Natural killer cell (primary cell): ENCODE measurements around a stretch of chr2.

DNA sequence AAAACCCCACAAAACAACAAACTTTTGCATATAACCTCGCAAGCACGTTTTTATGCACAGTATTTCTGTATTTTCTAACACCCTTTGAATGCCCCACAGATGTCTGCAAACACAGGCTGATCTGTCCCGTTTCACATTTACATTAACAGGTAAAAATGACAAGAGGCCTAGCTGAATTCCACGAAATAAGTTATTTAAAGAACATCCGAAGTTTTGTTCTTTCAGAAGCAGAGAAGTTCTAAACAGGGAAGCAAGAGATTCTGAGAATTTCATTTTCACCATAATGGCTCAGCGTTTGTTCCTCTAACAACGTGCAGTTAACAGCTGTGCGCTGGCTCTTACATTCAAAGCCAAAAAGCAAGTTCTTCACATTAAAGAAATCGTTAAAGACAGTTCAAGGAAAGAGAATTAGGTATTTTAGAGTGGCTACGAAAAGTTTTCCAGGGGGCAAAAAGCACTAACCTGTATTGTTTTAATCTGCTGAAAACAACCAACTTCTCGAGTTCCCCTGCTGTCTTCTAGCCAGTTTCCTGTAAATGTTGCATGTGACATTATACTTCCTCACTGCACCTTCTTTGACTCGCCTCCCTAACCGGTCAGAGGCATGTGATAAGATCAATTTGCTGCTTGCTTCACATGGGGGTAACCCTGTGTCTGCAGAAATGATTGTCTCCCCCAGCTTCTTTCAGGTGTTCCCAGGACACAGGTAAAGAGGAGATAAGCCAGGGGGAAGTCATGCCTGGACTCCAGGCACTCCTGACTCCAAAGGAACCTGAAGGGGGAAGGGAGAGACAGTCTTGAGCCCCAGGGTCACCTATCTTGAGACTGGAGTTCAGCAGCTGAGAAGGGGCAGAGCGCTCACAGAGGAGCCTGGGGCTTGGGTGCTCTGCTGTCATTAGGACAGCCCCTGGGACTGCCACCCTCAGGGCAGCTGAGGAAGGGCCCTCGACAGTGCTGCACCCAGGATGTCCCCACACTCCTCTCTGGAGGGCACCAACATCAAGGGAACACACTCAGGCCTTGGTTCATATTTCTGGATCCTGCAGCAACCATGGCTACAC is 36.8 kb upstream of the WIPF1 start:
- PRO-cap = bidirectional peak, plus-strand start at position 612 of the sequence, minus-strand start at position 537 of the sequence

DNA sequence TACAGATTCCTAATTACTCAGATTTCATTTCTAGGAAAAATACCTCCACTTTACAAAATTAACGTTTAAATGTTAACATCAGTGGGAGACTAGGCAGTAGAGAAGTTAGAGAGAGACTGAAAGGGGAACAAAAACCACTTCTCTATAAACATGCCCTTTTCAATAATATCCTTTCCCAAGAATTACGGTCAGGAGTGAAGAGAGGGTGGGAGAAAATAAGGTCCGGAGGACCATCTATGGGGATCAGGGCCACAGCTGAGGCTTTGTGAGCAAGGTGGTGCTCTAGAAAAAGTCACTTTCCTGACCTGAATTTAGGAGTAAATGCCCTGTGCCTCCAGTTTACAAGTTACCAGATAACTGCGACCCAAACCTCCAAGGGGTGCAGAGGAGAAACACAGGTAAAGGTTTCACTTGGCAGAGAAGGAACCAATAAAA is 65.3 kb upstream of the WIPF1 start:
- PRO-cap = no peak

GRCh38 chr2:174667279-174668149 is 69.9 kb upstream of the WIPF1 start:
- PRO-cap = no peak

DNA sequence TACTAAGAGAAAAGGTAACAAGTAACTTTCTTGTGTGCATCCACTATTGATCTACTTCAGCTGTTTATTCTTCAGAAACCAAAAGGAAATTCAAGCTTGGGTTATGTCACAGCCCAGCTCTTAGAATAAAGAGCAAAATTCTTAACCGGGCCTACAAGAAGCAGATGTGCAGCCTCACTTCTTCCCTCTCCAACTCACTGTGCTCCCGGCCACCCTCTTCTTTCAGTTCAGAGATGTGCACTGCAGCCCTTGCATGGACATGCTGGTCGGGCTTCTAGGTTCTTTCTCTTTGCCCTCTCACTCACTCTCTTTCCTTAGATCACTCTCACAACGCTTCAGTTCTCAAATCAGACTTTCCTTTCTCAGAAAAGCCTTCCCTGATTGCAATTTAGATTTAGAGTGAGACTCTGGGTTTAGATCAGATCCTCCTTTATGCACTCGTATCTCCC is 104.1 kb downstream of the CHN1 start:
- PRO-cap = no peak

- PRO-cap = no peak
Measured at GRCh38 chr2:175179919-175180233, 1.6 kb downstream of the ATP5MC3 start.

DNA sequence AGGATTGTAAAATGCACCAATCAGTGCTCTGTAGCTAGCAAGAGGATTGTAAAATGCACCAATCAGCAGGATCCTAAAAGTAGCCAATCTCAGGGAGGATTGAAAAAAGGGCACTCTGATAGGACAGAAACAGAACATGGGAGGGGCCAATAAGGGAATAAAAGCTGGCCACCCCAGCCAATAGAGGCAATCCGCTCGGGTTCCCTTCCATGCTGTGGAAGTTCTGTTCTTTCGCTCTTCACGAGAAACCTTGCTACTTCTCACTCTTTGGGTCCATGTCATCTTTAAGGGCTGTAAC is 144.7 kb downstream of the LNPK start:
- PRO-cap = no peak

GRCh38 chr2:176083240-176083692 is 496 bp downstream of the EVX2 start:
- PRO-cap = no peak

GRCh38 chr2:176088268-176088952 is 4.1 kb upstream of the HOXD13 start:
- PRO-cap = no peak

DNA sequence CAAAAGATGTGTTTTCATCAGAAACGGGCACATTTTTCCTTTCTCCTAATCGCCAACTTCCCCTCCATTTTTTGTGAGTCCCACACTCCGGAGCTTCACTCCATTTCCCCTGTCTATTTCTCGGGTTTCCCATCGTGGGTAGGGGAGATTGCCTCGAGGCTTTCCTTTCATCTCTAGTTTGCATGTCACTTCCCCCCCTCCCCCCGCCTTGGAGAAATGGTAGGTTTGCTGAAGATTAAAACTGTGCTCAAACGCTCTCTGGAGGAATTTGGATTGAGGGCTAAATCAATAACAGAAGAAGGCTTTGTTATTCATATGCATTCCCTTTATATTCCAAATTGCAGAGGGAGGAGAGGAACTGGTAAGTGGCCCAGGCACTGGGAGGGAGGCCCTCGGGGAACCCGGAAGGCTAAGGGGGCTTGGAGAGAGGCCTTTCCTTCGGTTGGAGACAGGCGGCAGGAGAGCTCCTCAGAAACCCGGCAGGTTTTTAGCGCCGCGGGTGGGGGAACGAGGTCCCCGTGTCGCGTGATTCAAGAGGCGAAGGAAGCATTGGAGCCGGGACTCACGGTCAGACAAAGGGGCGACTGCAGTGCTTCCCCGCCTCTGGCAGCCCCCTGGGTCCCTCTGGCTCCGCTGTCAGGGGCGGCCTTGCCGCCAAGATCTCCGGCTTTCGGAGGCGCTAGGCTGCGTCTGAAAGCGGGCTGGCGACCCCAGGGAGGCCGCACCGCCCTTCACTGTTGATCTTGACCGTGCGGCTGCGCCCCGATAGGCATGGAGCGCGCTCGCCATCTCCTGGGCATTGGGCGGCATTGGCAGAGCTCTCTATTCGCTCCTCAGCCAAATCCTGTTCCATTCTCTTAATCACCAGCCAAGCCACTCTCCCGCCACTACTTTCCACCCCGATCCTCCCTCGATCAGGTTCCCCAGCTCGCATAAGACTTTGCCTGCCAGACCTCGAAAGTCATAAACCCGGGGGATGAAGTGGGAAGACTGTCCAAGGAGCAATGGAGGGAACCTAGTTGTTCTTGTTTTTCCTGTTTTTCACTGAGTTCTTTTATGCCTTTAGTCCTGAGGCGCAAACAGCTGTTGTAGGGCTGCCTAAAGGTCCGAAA is 2.3 kb upstream of the HOXD12 start:
- PRO-cap = no peak

- PRO-cap = no peak
Measured at GRCh38 chr2:176111244-176111785, 4.2 kb downstream of the HOXD11 start.

GRCh38 chr2:176123068-176123679 is 655 bp downstream of the HOXD9 start:
- PRO-cap = no peak

DNA sequence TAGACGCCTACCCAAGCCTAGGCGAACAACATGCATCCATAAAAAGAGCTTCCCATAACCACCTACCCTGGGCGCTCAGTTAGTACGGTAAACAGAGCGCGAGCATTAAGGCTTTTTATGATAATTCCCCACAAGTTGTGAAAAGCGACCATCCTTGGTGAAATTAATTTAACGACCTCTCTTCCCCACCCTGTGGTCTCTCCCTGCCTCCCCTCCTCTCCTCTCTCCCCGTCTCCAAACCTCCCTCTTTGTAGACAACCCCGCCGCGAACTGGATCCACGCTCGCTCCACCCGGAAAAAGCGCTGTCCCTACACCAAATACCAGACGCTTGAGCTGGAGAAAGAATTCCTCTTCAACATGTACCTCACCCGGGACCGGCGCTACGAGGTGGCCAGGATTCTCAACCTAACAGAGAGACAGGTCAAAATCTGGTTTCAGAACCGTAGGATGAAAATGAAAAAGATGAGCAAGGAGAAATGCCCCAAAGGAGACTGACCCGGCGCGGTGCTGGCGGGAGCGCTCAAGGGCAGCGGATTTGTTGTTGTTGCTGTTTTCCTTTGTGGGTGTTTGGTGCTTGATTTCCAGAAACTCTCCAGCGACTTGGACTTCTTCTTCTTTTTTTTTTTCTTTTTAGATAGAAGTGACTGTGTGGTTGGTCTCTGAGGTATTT is 1.3 kb downstream of the HOXD9 start:
- PRO-cap = no peak

DNA sequence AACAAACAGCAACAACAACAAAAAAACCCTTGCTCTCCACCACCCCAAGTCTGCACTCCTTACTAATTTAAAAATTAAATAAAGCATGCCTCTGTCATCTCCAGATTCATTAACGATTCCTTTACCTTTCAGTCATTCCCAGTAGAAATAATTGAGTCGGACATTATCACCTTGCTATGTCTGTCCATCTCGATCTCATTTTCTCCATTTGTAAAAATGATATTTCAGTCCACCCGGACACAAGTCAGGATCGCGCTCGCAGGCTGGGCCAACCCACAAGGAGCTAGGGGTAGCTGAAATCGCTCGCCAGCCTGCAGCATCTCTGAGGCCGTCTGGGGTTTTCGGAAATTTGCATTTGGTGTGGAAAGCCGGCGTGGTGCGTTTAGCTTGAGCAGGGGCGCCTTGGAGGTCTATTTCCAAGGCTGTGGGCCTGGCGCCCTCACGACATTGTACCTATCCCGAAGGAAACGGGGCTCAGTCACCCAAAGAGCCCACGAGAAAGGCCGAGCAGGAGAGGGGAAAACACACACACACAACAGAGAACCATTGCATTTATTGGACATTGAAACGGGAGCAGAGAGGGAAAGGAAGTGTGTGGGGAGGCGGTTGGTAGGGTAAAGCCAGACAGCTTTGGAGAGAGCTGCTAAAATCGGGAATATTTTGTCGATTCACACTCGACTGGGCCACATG is 1.4 kb upstream of the HOXD8 start:
- PRO-cap = no peak

DNA sequence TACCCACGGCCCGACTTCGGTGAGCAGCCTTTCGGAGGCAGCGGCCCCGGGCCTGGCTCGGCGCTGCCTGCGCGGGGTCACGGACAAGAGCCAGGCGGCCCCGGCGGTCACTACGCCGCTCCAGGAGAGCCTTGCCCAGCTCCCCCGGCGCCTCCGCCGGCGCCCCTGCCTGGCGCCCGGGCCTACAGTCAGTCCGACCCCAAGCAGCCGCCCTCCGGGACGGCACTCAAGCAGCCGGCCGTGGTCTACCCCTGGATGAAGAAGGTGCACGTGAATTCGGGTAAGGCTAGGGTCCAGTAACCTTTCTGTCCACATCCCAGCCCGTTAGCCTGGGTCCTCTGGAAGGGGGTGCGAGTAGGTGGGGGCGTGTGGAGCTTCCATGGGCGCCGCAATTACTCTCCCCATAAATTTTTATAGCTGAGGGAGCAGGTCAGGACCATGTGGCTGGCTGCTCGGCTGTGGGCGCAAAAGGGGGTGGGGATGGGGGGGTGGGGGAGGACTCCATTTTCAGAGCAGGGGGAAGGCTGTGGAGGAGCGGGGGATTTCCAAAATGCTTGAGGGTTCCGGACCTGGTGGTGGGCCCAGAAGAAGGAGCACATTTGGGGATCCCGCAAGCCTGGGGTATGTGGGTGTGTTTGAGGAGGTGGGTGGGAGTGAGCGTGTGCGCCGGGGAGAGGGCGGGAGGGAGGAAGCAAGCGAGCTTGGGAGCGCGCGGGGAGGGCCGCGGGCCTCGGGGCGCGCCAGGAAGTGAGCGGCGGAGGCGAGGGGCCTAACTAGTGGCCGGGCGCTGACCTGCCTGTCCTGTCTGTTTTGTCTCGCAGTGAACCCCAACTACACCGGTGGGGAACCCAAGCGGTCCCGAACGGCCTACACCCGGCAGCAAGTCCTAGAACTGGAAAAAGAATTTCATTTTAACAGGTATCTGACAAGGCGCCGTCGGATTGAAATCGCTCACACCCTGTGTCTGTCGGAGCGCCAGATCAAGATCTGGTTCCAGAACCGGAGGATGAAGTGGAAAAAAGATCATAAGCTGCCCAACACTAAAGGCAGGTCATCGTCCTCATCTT is 770 bp downstream of the HOXD4 start:
- PRO-cap = no peak

- PRO-cap = no peak
Measured at GRCh38 chr2:176178565-176179191, 9.8 kb upstream of the HOXD1 start.

GRCh38 chr2:177213607-177214066 is 1.0 kb downstream of the HNRNPA3 start:
- PRO-cap = no peak

DNA sequence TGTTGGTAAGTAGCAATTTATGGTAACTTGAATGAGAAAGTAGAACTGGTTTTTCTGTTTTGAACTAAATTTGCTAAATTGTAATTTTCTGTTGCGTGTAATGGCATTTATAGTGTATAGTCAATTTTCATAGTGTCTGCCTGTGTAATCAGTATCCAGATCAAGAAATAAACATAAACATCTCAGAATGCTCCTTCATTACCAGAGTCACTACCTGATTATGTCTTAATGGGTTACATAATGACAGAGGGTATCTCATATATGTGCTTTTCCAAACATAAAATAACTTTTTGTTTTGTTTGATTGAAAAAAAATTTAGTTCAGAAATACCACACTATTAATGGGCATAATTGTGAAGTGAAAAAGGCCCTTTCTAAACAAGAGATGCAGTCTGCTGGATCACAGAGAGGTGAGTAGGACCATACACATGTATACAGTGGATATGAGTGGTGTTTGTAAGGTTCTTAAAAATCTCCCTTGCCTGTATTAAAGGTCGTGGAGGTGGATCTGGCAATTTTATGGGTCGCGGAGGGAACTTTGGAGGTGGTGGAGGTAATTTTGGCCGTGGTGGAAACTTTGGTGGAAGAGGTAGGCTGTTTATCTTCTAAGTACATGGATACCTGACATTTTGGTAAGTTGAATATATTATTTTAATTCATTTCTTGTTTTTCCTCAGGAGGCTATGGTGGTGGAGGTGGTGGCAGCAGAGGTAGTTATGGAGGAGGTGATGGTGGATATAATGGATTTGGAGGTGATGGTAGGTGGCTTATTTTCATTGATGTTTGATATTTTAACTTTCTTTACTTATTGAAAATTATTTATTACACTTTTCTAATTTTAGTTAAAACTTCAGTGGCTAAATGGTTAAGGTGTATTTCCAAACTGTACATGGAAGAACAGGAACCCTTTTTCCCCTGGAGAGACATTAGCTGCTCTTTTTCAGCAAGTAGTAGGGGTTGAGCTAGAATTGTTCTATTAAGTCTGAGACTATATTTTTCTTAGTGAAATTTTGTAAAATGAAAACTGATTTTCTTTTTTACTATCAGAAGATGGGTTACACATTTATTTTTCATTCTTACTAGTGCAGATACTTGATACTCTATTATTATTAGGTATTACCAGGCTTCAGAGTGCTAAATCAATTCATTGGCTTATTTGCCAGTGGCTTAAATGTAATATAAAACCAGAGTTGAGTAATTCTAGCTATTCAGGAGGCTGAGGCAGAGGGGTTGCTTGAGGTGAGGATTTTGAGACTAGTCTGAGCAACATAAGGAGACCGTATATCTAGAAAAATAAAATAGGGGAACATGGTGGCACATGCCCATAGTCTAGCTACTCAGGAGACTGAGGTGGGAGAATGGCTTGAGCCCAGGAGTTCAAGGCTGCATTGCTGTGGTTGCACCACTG is 4.1 kb downstream of the HNRNPA3 start:
- PRO-cap = no peak

DNA sequence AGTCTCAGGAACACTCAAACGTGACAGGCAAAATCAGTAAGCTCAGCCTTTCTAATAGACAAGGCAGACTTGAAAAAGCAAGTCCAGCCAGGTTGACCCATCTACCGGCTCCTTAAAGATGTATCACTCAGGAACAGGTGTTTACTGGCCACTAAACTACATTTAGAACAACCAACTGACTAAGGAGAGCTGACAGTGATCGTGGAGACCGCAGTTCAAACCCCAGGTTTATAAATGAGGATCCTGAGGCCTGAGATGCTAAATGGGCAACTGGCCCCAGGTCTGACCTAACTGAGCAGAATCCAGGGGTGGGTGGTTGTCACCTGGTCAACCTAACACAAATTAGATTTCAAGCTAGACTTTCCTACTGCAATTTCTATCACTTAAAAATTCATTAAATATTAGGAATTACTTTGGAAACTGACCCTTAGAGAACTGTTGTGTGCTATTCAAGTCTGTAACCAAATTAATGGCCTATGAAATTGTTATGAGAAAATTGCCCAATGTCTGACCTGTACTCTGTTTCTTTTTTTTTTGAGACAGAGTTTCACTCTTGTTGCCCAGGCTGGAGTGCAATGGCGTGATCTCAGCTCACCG is 16.5 kb downstream of the NFE2L2 start:
- PRO-cap = no peak

- PRO-cap = no peak
Measured at GRCh38 chr2:177290354-177290746, 25.8 kb upstream of the NFE2L2 start.

- PRO-cap = no peak
Measured at GRCh38 chr2:177295961-177296321, 31.4 kb upstream of the NFE2L2 start.